Mononuclear cell (primary cell): Measurements from ENCODE around the gene CTSW.

DNA sequence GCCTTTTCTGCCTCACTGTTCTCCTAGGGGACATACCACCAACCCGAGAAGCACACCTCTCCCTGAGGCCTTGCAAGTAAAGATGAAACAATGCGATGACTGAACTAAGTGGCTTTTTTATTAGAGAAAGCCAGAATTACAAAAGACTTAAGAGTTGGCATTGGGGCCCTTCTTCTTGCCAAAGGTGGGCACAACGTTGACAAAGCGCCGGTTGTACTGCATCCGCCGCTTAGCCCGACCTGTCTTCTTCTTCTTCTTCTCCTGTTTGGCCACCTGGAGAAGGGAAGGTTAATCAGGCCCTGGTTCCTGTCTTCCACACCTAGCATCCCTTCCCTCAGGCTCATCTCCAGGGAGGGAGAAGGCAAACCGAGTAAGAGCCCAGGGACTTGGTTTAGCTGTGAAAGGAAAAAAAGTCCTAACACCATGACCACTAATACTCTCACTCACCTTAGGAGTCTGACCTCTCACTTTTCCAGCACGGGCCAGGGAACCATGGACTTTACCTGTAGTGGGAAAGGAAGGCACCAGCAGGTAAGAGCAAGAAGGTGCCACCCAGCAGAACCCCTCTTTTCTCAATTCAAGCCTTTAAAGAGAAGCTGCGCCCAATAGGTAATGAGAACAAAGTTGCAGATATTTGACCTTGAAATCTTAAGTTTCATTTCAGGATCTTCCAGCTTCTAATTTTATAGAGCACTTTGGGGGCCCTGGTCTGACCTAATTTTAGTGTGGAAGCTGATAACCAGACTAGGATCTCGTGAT is 1.2 kb downstream of the FAU start:
- RRBS = no CpG with 5 or more reads among the region's 12 CpGs

- RRBS = 94% methylated on average over 3 of the region's 13 CpGs
Observed at GRCh38 chr11:65130579-65131152, 3.7 kb downstream of the SYVN1 start.

- RRBS = no CpG with 5 or more reads among the region's 11 CpGs
Observed at GRCh38 chr11:65150585-65151492, 16.5 kb upstream of the SYVN1 start.

DNA sequence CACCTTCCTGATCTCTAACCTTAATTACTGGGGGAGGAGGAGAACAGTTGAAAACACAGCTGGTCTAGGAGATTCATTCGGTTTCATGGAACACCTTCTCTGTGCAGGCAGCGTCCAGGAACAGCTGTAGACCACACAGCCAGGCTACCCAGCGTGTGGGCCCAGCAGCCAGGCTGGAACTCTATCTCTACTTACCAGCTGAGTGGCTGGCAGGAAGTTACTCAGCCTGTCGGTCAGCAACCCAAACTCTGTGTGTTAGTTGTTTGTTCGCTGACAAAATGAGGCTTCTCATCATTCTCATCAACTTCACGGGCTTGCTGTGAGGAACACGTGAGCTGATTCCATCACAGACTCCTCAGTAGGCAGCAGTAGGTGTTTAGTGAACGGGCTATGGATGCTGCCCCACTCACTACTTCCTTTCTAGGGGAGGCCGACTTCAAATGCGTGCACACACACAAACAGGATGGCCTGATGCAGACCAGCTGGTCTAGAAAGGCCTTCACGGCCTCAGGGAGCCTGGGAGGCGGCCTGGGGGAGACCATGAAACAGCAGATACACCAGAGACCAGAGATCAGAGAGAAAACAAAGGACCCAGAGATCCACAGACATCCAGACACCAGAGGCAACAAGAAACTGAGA is 849 bp upstream of the SPDYC start:
- RRBS = no CpG with 5 or more reads among the region's 12 CpGs

DNA sequence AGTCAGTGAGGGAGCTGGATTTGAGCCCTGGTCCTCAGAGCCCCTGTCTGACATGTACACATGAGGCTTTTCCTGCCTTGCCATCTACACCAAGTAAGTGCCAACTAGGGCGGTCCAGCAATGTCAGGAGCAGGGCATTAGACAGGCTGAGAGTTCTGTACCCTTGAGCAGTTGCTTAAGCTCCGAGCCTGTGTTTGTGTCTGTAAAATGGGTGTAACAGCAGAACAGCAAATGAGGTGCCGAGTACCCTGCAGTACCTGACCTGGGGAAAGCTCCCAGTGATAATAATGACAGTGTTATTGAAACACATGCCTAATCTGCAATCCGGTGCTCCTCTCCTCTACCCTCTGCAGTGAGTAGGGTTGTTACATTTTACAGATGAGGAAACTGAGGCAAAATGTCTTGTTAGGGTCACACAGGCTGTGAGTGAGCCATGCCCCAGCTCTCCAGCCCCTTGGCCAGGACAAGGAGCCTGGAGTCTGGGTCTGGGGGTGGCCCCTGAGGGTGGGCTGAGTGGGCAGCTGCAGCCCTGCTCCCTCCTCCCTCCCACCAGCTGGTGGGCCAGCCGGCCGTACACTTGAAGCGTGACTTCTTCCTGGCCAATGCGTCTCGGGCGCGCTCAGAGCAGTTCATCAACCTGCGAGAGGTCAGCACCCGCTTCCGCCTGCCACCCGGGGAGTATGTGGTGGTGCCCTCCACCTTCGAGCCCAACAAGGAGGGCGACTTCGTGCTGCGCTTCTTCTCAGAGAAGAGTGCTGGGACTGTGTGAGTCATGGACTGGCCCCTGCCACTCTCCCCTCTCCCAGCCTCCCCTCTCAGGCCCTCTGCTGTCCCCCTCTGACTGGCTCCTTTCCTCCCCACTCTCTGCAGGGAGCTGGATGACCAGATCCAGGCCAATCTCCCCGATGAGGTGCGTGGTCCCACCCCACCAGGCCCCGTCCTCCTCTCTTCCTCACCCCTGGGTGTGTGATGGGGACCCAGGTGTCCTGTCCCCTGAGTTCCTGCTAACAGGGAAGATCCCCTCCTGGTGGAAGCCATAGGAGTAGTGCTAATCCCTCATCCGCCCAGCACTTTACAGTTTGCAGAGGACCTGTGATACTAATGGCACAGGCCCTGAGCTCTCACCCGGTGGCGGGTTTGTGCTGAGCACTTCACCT is 24.6 kb downstream of the CAPN1 start:
- RRBS = 52% methylated on average over 2 of the region's 25 CpGs

DNA sequence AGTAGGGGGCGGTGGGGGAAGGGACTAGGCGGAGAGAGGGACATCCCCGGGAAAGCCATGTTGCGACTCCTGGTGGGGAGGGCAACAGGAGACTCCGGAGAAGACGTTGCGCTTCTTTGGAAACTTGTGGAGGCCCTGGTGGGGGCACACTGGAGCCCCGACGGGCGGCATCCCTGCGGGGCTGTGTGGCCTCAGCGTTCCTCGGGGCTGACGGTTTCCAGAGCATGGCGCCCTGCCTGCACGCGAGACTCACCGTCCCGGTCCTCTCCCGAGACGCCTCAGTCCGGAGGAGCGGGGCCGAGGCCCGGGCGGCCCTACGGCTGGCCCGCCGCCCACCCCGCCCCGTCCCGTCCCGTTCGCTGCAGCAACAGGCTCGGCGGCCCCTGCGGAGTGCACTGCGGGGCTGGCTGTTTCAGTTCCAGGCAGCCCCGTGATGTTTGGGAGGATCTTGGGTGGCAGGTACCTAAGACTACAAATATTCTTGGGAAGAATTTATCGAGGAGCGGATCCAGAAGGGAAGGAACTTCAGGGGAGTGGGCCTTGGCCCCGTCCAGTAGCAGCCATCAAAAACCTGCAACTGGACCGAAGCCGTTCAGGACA is 421 bp downstream of the DPF2 start:
- RRBS = 2% methylated on average over 7 of the region's 44 CpGs

DNA sequence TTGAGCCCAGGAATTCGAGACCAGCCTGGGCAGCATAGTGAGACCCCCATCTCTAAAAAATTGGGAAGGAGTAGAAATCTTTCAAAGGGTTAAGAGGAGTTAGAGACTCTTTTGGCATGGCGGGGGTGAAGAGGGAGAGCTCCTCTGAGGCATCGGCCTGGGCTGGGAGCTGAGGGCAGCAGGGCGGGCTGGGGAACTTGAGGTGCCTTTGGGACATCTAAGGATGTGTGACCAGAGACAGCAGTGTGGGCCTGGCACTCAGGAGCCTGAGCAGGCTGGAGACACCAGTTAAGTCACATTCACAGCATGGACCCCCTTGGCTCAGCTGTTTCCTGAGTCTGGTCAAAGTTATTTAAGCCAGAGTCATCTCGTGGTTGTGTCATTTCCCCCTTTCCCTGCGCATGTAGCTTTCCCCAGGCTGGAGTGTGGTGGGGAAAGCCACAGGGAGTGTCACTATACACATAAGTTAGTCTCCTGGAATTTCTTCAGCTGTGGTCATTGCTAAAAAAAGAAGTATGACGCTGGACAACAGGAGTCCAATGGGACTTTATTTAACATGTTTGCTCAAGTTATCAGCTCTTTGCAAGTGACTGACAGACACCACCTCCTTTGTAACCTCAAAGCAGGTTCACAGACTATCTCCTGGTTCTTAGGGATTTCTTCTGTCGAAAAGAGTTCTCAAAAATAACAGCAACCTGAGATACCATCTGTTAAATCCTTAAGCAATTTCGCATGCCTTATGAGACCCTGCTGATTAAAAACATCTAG is 11.4 kb downstream of the SLC25A45 start:
- RRBS = no CpG with 5 or more reads among the region's 9 CpGs

DNA sequence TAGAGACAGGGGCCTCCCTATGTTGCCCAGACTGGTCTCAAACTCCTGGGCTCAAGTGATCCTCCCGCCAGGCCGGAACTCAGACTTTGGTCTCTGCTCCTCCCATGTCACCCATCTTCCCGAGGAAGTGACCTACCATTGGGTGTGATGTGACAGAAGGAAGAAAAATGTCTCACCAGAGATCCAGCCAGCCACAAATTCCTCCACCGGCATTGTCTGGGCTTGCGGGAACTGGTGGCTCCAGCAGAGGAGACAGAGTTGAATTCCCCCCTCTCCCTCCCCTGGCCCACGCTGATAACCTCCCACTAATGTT is 751 bp downstream of the SLC25A45 start:
- RRBS = 13% methylated on average over 1 of the region's 6 CpGs

GRCh38 chr11:65419480-65420648 is 33.4 kb downstream of the FRMD8 start:
- RRBS = 4% methylated on average over 3 of the region's 12 CpGs

GRCh38 chr11:65422261-65422778 is 35.9 kb downstream of the FRMD8 start:
- RRBS = 2% methylated on average over 38 of the region's 52 CpGs

DNA sequence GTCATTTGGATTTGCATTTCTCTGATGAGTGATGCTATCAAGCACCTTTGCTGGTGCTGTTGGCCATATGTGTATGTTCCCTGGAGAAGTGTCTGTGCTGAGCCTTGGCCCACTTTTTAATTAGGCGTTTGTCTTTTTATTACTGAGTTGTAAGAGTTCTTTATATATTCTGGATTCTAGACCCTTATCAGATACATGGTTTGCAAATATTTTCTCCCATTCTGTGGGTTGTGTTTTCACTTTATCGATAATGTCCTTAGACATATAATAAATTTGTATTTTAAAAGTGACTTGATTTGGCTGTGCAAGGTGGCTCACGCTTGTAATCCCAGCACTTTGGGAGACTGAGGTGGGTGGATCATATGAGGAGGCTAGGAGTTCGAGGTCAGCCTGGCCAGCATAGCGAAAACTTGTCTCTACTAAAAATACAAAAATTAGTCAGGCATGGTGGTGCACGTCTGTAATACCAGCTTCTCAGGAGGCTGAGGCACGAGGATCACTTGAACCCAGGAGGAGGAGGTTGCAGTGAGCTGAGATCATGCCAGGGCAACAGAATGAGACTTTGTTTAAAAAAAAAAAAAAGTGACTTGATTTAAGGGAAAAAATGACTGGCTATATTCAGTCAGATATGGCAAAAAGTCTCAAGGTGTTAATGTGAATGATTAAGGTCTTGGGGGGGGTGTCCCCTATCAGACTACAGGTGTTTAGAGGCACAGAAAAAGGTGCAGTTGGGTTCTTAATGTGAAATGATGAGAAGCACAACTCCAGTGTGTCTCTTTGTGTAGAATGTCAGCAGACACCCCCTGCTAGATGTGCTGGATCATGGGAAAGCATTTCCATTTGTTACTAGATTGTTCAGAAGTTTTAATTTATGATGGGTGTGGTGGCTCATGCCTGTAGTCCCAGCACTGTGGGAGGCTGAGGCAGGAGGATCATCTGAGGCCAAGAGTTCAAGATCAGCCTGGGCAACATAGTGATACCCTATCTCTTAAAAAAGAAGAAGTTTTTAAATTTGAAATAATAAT is 53.0 kb downstream of the FRMD8 start:
- RRBS = no CpG with 5 or more reads among the region's 7 CpGs

DNA sequence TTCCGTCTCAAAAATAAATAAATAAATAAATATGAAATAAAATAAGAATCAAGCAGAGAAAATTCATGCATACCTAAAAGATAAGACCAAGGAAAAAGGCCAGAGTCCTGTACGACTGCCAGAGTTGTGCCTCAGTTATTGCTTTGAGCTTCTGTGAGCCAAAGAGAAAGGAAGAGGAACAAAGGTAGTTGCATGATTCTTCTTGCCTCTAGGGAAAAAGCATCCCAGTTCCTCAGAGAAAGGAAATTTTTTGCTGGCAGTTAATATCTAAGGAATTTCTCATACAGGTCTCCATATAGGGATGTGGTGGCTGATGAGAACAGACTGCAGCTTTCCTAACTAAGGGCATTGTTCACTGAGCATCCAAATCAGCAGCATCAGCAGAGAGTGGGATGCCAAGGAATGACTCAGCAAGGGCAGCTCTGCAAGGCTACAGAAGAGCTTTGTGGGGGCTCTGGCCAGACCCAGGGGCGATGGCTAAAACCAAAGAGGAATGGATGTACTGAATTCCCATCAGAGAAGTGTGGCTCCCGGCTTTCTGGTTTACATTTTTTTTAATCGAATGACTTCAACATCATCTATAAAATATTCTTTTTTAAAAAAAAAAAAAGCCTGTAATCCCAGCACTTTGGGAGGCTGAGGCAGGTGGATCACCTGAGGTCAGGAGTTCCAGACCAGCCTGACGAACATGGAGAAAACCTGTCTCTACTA is 43.3 kb upstream of the SCYL1 start:
- RRBS = no CpG with 5 or more reads among the region's 6 CpGs

GRCh38 chr11:65498483-65499186 is 26.2 kb upstream of the SCYL1 start:
- RRBS = no CpG with 5 or more reads among the region's 25 CpGs

DNA sequence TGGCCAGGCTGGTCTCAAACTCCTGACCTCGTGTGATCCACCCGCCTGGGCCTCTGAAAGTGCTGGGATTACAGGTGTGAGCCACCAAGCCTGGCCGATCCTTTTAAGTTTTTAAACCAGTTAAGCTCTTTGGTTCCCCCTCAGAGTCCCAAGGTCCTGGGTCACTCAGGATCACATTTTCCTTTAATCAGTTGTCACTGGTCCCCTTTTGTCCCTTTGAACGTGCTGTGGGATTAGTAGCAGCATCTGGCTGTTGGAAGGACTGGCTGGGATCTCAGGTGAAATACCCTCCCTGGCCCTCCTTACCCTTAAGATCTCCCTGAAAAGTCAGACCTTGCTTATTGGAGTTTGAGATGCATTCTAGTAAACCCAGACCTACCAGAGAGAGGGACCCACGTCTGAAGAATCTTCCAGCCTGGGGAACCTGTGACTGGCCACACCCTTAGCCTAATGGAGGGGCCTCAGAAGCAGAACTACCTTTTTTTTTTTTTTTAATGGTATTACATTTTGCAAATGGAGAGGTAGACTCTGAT is 17.8 kb upstream of the SCYL1 start:
- RRBS = no CpG with 5 or more reads among the region's 5 CpGs

DNA sequence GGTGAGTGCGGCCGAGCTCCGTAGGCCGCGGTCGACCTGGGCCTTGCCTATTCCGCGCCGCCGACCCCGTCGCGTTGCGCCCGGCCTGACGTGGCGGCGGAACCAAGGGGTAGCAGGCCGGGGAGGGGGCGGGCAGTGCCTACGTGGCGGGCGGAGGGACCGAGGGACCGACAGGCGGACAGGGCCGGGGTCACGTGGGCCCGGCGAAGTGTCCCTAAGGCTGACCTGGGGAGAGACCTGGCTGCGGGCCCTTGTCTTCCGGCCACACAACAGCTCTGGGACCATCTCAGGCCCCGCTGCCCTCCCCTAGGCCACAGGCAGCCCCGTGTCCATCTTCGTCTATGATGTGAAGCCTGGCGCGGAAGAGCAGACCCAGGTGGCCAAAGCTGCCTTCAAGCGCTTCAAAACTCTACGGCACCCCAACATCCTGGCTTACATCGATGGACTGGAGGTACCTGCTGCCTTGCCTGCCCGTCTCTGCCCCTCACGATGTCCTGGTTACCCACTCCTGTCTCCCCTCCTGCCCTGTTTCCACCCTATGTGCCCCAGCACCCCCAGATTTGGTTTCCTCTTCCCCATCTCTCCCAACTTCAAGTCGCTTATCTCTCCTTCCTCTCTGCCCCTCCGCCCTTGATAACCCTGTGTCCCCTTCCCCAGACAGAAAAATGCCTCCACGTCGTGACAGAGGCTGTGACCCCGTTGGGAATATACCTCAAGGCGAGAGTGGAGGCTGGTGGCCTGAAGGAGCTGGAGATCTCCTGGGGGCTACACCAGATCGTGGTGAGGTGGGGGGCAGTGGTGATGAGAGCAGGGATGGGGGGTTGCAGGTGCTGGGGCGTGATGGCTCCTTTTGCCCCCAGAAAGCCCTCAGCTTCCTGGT is 621 bp downstream of the SCYL1 start:
- RRBS = 2% methylated on average over 25 of the region's 50 CpGs

DNA sequence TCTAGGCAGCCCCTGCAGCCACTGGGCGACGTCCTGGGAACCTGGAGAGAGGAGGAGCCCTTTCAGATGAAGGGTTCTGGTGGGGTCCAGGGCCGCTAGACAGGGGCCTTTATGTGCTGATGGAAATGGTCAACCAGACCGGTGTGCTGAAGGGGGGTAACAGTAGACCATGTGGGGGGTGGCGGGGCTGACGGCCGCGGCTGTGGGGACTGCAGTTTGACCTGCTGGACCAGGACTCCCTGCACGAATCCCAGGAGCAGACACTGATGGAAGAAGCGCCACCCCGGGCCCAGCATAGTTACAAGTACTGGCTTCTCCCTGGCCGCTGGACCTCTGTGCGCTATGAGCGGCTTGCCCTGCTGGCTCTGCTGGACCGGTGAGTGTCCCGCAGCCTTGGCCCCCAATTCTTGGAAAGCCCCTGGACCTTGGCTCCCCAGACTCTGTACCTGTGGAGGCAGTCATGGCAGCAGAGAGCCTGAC is 6.5 kb downstream of the PCNX3 start:
- RRBS = 100% methylated on average over 3 of the region's 16 CpGs

GRCh38 chr11:65649888-65651004 is 12.3 kb downstream of the SIPA1 start:
- RRBS = 84% methylated on average over 5 of the region's 26 CpGs

GRCh38 chr11:65849191-65850020 is 8.6 kb downstream of the CFL1 start:
- RRBS = no CpG with 5 or more reads among the region's 16 CpGs

DNA sequence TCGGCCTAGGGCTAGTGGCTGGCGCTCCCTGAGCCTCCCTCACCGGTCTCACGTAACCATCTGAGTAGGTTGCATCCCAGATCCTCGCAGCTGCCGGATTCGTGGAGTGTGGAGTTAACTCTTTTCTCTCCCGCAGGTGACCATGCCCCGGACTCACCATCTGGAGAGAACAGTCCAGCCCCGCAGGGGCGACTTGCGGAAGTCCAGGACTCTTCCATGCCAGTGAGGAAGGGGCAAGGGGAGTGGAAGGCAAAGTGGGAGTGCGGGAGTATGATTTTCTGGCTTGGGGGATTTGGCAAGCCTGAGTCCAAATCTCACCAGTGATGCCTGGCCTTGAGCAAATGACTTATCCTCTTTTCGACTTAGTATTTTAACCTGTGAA is 972 bp downstream of the MUS81 start:
- RRBS = 13% methylated on average over 2 of the region's 14 CpGs

- RRBS = no CpG with 5 or more reads among the region's 11 CpGs
Observed at GRCh38 chr11:65879508-65880098, at the start of gene CTSW. TSS of gene CTSW (plus strand) at chr11:65879837.